M059J (cell line): ENCODE measurements around the genes SLC8B1 and TBX3.

DNA sequence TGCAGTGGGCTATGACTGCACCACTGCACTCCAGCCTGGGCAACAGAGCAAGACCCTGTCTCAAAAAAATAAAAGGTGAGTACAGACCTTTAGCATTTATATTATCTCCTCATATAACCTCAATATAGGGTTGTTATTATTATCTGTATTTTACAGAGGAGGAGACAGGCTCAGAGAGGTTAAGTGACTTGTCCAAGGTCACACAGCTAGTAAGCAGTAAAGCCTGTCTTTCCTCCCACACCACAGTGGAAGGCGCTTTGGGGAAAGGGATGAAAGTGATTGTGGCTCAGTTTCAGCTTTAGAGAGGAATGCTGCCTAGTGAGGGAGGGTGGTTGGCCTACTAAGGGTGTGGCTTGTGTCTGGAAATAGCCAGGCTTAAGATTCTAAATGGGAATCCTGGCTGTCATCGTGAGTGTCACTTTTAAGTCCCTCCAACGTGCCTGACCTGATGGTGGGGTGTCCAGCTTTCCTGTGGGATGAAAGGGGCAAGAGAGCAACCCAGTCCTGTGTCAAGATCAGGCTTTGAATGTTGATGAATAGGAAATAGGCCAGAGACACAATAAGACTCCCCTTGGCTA, 7.4 kb downstream of the TPCN1 start:
- RAMPAGE, long total RNA: no peak

- RAMPAGE, long total RNA: no peak
Measured at GRCh38 chr12:113236470-113237248, 15.4 kb downstream of the TPCN1 start.

- RAMPAGE, long total RNA: no peak
Measured at GRCh38 chr12:113245645-113246958, 24.8 kb downstream of the TPCN1 start.

GRCh38 chr12:113252376-113252926, 31.2 kb downstream of the TPCN1 start:
- RAMPAGE, long total RNA: no peak

DNA sequence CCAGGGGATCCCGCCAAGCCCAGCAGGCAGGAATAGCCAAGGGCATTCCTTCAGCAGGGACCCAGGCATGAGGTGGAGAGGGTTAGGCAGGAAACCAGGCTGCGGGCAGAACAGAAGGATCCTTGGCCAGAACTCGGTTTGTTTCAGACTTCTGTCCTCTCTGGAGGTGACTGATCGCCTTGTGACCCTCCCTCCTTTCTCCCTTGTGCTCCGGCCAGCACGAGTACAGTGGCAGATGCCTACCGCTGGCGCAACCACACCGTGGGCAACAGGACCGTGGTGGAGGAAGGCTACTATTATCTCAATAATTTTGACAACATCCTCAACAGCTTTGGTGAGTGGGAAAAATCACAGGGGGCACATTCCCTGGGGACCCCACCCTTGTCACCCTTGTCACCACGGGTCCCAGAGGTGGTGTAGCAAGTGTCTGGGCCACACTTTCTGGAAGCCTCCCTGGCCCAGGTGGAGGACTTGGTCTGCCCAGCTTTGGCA, 45.0 kb downstream of the SLC8B1 start:
- RAMPAGE, long total RNA: no peak

GRCh38 chr12:113296815-113297706, 37.8 kb downstream of the SLC8B1 start:
- RAMPAGE, long total RNA: no peak

GRCh38 chr12:113334727-113335598, at the start of gene SLC8B1:
SLC8B1 (minus strand) TSS chr12:113335109.
- RAMPAGE, long total RNA: no peak

- RAMPAGE, long total RNA: no peak
Measured at GRCh38 chr12:113360090-113360474, 1.7 kb downstream of the PLBD2 start.

- RAMPAGE, long total RNA: no peak
Measured at GRCh38 chr12:113850198-113850476, 116.0 kb downstream of the RBM19 start.

DNA sequence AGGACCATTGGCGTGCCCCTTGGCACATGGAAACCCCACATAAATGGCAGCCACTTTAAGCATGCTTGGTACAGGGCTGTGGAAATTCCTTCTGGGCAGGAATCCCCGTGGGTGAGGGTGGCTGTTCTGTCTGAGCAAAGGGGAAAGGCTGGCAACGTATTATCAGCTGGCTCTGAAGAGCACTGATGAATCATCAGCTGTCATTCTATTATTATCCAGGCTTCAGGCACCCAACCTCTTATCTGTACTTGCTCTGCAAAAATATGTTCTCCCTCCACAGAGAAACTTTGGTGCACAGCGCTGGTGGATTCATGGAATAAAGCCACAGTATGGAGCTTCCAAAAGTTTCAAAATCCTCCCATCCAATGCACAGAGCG, 167.2 kb downstream of the TBX5 start:
- RAMPAGE, long total RNA: no peak

DNA sequence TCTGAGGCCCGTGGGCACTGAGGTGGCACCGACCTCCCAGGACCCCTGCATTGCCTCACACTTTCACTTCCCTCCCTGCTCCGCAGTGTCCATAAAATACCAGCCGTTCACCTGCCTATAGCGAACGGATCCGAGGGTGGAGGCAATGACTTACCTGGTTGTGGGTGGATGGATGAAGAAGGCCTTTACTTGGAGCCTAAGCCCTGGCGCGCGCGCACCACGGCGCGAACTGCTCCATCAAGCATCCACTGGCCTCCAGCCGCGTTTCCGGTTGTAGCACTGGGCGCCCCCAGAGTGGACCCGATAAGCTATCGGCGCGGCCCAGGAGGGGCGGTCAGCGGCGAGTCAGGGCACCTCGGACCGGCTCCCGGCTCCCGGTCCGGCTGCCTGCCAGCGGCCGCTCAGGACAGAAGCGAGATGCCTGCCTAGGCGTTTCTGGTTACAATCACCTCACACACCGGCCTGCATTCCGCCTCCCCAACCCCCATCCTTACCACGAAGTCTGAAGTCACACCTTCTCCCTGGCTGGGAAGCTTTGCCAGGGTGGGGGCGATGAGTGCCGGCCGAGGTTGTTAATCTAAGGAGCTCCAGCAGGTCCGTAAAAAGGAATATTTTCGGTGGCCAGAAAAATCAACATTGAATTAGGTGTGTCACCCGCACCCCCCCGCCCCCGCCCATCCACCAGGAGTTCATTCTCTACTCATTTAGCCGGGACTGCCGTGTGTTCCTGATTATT, 42.6 kb upstream of the TBX5 start:
- RAMPAGE, long total RNA: no peak

DNA sequence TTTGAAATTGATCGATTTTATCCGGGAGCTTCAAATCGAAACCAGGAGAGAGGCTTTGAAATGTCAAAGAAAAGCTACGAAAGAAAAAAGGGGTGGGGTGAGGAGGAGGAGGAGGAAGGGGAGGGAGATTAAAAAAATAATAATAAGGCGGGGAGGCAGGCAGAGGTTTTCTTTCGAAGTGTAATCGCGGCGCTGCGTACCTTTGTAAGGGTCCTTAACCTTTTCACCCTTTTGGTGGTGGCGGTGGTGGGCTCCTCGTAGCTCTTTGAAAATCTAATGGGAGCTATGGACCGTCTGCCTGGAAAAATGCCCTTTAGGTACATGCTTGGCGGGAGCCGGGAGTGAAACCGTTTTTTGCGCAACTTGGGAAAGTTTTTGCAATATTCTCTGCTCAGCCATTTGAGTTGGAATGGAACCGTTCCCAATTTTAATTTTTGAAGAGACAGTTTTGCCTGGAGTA, 74.3 kb upstream of the TBX5 start:
- RAMPAGE, long total RNA: no peak

DNA sequence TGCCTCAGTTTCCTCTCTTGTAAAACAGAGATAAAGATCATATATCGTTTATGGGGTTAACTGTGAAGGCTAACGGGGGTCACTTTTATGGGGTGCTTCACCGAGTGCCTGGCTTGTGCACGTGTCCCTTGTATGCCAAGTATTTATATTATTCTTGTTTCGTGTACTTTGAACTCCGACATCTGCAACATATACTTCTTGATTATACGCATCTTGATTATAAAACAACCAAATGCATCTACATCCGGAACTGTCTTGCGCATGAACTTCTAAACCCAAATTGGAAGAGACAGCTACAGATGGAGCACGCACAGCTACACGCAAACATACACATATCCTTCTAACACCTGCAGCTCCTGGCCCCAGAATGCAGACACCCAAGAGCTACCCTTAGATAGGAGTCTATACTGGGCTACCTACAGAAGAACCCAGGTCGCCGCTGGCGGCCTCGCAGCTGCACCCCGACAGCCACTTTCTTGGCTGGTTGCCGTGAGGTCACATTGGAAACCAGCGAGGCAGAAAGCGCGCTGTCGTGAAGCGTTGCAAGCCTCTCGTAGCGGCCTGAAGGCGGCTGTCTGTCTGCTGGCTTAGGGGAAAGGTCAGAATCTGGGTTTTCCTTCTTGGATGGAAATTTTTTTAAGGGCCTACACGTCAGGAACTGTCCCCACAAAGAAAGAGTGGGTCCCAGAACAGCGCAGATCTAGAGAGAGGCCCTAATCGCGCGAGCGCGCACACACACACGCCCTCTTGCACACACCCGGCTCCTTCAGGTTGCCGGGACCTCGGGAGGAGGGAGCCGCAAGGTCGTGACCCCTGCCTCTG, 17.2 kb downstream of the TBX3 start:
- RAMPAGE, long total RNA: no peak

GRCh38 chr12:114683801-114684229, at the start of gene TBX3:
TBX3 (minus strand) TSS chr12:114684175.
- RAMPAGE, long total RNA: no peak

DNA sequence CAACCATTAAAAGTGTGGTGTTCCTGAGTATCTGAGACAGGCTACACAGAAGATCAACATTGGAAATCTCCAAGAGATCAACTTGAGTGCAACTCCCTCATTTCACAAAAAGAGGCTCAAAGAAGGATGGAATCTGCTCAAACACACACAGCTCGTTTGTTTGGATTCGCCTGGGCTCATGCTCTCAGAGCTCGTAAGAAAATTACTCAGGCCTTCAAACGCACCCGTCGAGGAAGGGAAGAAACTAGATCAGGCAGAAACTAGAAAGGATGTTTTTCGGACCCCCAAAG, 128.8 kb upstream of the TBX3 start:
- RAMPAGE, long total RNA: no peak

DNA sequence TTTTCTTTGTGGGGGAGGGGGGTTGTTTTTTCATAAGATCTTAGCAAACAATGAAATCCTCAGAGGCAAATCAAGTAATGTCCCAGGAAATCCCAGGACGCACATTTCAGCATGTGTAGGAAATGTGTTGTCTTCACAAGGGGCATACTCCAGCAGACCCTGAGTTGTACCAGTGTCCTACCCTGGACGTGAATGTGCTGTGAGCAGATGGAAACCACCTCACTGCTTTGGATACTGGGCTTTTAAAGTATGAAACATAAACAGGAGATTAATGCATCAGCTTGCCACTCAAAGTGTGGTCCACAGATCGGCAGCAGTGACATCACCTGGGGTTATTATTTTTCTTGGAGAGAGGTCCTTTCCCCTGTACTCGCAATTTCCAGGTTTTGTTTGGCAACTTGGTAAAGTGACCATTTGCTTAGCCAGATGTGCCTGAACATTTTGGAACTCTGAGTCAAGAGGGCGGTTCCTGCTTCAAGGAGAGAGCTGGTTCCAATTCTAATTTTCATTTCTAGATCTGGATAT, 236.7 kb upstream of the TBX3 start:
- RAMPAGE, long total RNA: no peak

- RAMPAGE, long total RNA: no peak
Measured at GRCh38 chr12:115335708-115336135, 651.7 kb upstream of the TBX3 start.

DNA sequence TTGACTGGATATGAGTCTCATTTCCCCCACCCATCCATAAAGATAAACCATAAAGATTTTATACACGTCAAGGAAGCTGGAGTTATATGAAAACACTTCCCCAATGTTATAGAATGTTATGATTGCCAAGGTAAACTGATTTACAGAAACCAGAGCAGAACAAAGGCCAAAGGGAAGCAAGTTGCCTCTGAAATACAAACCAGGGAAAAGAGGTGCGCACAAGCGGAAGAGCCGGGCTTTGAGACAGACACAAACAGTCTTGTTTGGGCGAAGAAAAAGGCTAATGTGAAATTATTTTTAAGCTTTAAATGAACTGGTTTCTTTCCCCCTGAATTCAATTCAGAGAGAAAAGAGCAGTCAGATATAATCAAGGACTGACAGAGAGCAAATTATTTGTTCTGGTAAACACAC, 536.7 kb downstream of the MED13L start:
- RAMPAGE, long total RNA: no peak

- RAMPAGE, long total RNA: no peak
Measured at GRCh38 chr12:115891665-115892306, 385.7 kb downstream of the MED13L start.

DNA sequence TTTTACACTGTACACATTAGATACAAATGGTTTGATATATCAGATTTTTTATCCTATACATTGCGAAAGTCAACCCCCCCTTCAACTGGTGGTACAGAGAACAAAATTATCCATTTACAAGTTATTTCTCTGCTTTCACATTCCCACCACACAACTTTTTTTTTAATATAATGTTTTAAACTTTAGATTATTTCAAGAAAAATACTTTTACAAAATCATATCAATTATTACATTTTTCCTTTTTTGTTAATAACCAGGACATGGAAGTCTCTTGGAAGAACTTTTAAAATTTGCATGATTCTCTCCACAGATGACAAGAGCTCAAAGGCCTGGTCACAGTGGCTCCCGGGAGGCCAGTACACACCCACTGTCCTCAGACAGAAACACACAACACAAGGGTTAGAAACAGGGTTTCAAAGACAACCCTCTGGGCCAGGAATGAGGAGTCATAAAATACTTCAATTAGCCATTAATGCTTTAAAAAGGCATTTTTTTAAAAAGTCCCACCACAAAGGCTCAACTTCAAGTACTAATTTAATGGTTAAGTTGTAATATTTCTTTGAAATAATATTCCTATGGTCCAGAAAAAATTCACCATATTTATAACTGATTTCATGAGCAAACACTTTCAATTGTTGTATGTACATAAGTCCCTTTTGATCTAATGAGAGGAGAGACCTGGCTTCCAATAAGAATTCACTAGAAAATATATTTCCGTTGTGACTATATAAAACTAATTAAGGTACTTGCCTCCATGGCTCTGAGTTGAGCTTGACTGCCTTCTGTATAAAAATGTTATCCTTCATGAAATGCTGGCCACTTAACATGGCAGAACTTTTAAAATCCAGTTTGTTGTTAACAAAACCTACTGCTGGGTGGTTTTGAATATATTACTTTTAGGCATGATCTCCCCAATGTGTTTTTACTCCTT, 317.6 kb downstream of the MED13L start:
- RAMPAGE, long total RNA: no peak